AG09319 (cell line): ENCODE measurements around the gene NOL8.

DNA sequence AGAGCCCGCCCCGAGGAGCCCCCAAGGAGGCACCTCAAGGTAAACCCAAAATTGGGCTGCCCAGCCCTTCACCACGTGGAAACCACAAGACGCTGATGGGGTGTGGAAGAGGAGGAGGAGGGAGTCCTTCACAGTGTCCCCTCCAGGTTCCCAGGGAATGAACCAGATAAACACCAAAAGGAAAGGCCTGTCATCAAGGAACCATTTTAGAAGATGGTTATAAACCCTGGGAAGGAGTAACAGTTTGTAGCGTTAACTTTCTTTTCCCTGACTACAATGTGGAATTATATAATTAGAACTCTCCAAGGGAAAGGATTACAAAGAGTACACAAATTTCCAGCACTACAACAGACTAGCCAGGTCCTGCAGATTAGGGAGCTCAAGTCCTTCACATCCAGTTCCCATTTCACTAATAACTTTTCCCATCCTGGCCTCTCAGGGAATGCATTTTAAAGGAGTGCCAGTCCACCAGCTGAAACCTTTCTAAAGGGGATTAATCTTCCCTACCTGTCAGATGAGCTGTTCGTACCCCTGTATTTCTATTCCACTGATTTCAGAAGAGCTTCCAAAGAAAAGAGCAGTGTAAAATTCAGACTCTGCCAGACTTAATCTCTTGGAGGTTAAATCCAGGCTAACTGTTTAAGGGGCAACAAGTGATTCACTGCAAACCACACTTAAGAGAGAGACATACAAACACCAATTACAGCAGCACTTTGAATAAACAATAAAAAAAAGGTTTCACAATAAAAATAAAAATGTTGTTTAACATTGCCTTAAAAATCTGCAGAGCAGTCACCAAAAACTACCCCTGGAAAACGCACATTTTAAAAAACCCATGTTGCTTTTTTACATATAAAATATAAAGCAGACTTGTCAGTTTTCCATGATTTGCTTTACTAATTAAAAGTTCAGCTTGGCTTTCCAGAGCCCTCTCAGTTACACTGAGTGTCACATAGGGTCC, 3.4 kb downstream of the ROR2 start:
- RRBS: no CpG with 5 or more reads among the region's 7 CpGs

- RRBS: 3% methylated on average over 26 of the region's 67 CpGs
Measured at GRCh38 chr9:91948083-91949293, 1.5 kb downstream of the ROR2 start.

GRCh38 chr9:92031043-92031469, 81.0 kb upstream of the ROR2 start:
- RRBS: no CpG with 5 or more reads among the region's 1 CpG

DNA sequence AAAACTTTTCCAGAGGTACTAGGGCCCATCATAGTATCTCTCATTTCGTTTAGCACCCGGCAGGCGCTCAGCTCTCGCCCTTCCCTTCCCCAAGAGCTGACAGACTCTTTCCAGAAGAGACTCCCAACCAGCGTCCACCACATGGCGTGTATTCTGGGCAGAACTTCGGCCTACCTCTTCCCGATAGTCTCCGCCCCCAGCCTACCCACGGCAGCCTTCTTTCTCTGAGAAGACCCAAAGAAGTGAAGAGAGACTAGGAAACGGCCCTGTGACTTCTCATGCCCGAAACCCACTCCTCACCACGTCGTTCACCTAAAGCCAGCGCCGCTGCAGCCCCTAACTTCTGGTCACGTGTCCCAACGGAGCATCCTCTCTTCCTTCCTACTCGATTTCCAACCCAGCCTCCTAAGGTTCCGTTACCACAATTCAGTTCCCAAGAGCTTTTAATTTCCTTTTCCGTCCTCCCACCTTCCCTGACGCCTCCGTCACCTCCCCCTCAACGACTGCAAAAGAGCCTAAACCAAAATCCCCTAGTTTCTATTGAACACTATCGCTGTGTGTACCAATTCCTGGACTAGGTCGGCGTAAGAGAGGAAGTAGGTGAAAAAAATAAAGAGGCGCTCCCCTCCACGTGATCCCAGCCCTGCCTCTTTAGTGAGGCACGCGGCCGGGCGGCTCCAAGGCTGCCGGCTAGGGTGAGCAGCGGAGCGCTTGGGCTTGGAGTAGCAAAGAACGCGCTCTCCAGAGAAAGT, at the start of gene NOL8:
NOL8 (minus strand) TSS at position 345 of the 752 bp plus-strand sequence.
- RRBS: no CpG with 5 or more reads among the region's 38 CpGs

GRCh38 chr9:92506041-92506912, 29.5 kb downstream of the ECM2 start:
- RRBS: no CpG with 5 or more reads among the region's 3 CpGs

DNA sequence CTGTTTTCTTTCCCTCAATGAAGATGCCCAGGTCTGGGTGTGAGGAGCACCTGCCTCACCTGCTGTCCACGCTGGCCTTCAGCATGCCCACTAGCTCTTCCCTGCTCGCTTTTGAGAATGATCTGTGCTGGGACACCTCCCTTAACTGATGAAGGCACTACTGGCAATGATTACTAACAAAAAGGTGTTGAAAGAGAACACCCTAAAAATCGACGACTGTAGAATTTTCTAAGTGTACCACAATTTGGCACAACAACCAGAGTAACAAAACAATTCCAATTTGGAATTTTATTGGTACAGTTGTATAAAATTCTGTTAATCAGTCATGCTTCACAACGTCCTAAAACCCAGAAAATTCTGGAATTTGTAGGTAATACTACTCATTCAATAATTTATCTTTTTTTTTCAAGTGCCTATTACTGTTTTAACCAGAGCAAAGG, 42.4 kb upstream of the IPPK start:
- RRBS: no CpG with 5 or more reads among the region's 5 CpGs

DNA sequence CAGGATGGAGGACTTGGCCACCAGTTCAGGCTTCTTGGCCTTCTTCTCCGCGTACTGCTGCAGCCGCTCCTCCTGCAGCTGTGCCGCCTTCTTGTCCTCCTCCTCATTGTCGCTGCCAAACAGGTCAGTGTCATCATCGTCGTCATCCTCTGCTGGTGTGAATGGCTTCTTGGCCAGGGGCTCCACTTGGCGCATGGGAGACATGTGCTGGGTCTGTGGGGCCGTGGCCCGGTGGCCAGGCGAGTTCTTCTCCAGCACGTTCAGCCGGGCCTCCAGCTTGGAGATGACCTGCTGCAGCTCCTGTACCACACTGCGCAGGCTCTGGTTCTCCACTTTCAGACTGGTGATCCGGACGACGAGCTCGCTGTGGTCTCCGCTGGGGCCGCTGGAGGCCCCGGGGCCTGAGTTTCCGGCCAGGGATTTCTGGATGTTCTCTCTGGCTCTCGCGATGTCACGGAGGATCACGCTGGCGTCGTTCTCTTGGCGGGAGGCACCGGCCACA, 40.7 kb downstream of the ZNF484 start:
- RRBS: no CpG with 5 or more reads among the region's 30 CpGs

DNA sequence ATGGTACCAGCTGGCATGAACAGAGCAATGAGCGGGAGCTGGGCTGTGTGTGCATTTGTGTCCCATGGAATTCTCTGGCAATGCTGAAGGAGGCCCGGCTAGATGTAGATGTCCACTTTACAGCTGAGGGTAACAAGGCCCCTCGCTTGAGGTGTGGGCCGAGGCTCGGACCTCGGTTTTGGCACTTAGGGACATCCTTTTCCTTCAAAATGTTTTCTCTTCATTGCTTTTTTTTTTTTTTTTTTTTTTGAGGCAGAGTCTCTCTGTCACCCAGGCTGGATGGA, 1.5 kb upstream of the FGD3 start:
- RRBS: no CpG with 5 or more reads among the region's 6 CpGs

DNA sequence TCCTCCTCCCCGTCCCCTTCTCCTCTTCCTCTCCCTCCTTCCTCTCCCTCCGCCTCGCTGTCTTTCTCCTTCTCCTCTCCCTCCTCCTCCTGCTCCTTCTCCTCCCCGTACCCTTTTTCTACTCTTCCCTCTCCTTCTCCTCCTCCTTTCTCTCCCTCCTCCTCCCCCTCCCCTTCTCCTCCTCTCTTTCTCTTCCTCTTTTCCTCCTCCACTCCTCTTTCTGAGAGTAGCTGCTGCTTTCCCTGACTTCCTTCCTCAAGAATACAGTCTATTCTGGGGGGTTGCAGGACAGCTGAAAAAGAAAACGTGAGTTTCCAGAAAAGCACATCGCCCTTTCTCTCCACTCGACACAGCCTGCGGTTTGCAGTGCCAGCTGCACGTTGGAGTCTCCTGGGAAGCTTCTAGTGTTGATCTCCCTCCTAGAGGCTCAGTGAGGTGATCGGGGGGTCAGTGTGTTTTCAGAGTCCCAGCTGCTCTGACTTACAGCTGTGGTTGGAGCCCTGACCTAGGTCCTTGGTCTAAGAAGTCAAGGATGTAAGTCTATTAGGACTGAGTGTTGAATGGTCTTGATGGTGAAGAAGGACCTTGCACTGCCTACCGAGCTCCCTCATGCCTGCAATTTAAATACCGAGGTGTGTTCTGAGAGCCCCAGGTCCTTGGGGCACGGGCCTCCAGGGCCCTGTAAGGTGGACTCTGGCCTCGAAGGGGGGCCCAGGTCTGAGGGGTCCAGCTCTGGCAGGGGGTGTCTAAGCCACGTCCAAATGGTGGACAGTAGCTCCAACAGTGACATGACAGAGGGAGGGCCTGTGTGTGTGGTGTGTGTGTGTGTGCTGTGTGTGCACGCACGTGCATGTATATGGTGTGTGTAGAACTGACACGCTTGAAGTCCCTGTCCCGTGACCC, 24.9 kb upstream of the SUSD3 start:
- RRBS: no CpG with 5 or more reads among the region's 19 CpGs

GRCh38 chr9:93051586-93052077, 6.9 kb upstream of the SUSD3 start:
- RRBS: no CpG with 5 or more reads among the region's 6 CpGs

DNA sequence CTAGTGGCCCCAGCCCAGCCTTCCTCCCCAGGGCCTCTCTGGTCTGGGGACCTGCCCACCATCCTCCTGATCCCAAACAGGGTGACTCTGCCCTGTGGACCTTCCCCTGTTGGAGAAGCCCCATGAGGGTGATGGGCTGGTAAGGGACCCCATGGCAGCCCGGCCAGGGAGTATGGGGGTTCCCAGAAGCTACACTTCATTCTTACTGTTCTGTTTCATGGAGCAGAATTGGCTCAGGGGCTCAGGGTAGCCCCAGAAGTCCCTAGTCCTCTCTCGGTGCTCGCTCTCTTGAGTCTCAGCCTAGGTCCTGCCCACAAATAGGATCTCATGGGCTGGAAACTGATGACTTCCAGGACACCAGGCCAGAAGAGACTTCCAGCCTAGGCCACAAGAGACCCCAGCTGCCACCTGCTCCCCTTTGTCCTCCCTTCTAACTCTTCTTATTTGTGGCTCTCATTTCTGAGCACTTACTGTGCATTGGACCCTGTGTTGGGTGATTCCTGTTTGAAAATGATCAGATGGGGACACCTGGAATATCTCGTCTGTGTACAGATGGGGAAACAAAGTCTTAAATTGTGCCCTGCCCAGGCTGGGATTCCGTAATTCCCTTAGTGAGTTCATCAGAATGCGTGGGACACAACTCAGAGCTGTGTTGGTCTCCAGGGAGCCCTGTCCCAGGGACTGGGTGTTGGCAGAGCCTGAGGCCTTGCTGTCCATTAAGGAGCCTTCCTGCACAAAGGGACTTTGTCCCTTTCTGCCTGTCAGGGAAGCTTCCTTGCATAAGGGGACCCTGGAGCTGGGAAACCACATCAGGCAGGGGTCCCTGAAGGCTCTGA, 1.2 kb downstream of the CARD19 start:
- RRBS: no CpG with 5 or more reads among the region's 6 CpGs

GRCh38 chr9:93196542-93196930, 12.6 kb downstream of the WNK2 start:
- RRBS: no CpG with 5 or more reads among the region's 3 CpGs

GRCh38 chr9:93207381-93207876, 23.5 kb downstream of the WNK2 start:
- RRBS: no CpG with 5 or more reads among the region's 10 CpGs

GRCh38 chr9:93281911-93282494, 98.1 kb downstream of the WNK2 start:
- RRBS: no CpG with 5 or more reads among the region's 1 CpG

- RRBS: no CpG with 5 or more reads among the region's 28 CpGs
Measured at GRCh38 chr9:93515867-93516282, 60.5 kb upstream of the PHF2 start.

- RRBS: no CpG with 5 or more reads among the region's 10 CpGs
Measured at GRCh38 chr9:93529144-93529723, 47.1 kb upstream of the PHF2 start.

- RRBS: no CpG with 5 or more reads among the region's 6 CpGs
Measured at GRCh38 chr9:93549558-93550041, 26.8 kb upstream of the PHF2 start.

GRCh38 chr9:94149595-94150148, 65.4 kb downstream of the PTPDC1 start:
- RRBS: no CpG with 5 or more reads among the region's 8 CpGs

DNA sequence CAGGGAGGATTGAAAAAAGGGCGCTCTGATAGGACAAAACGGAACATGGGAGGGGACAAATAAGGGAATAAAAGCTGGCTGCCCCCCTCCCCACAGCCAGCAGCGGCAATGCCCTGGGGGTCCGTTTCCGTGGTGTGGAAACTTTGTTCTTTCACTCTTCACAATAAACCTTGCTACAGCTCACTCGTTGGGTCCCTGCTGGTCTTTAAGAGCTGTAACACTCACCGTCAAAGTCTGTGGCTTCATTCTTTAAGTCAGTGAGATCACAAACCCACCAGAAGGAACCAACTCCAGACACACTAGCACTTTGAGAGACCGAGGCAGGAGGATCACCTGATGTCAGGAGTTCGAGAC, 54.4 kb upstream of the ZNF169 start:
- RRBS: no CpG with 5 or more reads among the region's 9 CpGs

- RRBS: no CpG with 5 or more reads among the region's 8 CpGs
Measured at GRCh38 chr9:94438043-94438721, 63.8 kb downstream of the MFSD14B start.